Type B pancreatic cell (in vitro differentiated cells): ENCODE results near the gene PTPRT.

- PRO-cap: no peak
Observed at GRCh38 chr20:41174483-41175690, 37.5 kb downstream of the PLCG1 start.

DNA sequence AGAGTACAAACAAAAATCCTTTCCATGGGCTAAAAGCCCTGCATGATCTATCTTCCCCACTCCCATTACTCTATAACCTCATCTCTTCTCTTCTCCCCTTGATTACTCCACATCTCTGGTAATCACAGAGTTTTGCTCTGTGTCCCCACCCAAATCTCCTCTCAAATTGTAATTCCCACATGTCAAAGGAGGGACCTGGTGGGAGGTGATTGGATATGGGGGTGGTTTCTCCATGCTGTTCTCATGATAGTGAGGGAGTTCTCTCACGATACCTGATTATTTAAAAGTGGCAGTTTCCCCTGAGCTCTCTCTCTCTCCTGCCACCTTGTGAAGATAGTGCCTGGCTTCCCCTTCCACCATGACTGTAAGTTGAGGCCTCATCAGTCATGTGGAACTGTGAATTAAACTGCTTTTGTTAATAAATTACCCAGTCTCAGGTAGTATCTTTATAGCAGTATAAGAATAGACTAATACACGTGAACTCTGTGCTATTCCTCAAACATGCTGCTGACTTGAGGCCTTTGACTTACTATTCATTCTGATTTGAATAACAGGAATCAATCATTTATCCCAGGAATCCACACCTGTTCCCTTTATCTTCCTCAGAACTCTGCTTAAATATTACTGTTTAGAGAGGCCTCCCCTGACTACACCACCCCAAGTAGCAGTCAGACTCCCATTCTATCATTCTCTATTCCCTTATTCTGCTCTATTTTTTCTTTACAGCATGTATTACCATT, 30.8 kb downstream of the ZHX3 start:
- PRO-cap: no peak

DNA sequence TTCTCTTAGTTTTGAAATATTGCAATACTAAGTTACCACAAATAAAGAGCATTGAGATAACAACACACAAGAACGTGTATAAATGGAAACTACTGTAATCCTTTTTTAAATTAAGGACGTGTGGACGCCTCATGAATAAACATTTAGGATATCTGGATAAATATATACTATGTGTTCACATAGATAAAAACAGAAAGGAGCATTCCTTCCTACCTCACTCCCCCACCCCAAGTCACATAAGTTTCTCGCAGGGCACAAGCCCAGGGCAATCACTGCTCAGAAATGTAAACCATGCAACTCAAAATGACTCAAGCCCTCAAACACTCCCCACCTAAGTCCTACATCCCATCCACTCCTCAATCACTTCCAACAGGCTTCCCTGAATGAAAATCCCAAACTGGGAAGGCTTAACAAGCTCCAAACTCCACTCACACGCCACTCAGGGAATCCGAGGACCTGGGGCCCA, 1.1 kb downstream of the ZHX3 start:
- PRO-cap: no peak

- PRO-cap: no peak
Observed at GRCh38 chr20:41420698-41421555, 54.3 kb upstream of the EMILIN3 start.

- PRO-cap: no peak
Observed at GRCh38 chr20:43189789-43190323, at the start of gene PTPRT. Gene PTPRT (minus strand): TSS chr20:43189906.

DNA sequence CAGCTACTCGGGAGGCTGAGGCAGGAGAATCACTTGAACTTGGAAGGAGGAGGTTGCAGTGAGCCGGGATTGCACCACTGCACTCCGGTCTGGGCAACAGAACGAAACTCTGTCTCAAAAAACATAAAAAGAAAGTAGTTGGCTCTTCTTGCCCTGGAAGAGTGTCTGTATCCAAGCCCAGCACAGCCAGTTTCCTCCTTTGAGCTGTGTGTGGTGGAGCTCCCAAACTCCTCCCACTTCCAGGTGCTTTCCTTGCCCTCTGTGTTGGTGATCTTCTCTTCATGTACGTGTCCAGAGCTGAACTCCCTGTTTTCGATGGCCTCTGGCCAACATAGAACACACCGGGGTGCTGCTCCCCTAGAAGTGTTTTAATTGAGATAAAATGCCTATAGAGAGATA, 16.7 kb upstream of the SGK2 start:
- PRO-cap: no peak

DNA sequence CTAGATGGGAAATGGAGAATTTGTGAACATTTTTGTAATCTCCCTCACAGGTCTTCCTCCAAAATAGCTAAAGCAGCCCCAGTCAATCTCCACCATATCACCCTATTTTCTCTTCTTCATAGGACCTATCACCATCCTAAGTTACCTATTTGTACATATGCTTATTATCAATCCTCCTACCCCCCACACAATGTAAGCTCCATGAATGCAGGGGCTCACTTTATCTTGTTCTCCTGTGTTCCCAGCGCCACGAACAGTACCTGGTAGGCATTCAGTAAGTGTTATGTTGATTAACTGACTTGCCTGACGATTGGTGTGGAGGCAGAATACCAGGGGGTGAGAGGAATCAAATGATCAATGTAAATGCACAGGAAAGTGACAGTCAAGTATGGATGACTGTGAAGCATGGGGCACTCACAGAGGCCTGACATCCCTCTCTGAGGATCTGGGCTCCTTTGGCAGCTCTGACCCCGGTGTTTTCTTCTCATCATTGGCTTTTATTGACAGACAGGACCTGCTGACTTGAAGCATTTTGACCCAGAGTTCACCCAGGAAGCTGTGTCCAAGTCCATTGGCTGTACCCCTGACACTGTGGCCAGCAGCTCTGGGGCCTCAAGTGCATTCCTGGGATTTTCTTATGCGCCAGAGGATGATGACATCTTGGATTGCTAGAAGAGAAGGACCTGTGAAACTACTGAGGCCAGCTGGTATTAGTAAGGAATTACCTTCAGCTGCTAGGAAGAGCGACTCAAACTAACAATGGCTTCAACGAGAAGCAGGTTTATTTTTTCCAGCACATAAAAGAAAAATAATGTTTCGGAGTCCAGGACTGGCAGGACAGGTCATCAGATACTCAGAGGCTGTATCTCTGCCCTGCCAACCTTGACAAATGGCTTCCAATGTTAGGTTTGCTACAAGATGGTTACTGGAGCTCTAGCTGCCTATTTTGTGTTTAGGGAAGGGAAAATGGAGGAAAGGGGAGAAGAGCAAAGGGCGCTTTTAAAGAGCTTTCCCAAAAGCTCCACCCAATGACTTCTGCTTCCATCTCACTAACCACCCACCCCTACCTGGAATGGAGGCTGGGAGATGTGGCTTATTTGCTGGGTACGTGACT, 6.0 kb upstream of the IFT52 start:
- PRO-cap: no peak

GRCh38 chr20:44019930-44020403, 105.3 kb downstream of the TOX2 start:
- PRO-cap: no peak

- PRO-cap: no peak
Observed at GRCh38 chr20:44075214-44075556, 111.8 kb downstream of the JPH2 start.

GRCh38 chr20:44153447-44154114, 33.4 kb downstream of the JPH2 start:
- PRO-cap: no peak

- PRO-cap: no peak
Observed at GRCh38 chr20:44406510-44407174, 51.1 kb downstream of the HNF4A start.

DNA sequence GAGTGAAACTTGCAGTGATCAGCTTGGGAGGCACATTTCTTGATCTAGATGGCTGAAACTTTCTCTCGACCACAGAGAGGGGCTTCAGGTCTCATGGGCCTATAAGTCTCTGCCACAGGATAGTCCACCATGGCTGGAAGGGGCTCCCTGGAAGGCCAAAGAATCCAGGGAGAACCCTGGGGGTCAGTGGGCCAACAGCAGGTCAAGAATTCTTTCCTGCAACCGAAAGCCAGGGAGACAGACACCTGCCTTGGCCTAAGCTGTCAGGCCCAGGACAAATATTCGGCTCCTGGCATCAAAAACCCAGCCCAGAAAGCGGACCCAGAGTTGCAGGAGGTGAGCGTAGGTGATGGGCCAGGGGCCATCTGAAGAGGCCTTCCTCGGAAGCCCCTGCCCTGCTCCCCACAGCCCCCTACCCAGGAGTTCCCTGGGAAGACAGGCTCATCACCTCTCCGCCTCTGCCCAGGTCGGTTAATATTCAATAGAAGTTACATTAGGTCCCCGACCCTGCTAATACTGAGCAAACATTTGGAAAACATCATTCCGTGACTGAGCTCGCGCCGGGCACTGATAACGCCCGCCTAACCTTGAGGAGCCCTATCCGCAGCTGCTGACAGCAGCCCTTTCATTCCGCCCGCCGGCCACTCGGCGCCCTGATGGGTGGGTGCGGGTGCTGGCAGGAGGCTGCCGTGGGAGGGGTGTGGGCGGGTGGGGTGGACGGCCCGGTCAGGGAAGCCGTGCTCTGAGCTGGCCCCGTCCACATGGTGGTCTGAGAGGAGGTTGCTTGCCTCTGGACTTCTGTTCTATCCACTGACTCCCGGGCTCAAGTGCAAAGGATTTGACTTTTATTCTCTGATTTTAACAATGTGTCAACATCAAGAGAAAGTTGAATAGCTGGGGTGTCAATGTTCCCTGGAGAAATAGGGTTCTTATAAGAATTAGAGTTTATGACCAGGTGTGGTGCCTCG, 55.6 kb downstream of the HNF4A start:
- PRO-cap: no peak

- PRO-cap: no peak
Observed at GRCh38 chr20:44421685-44422726, 53.7 kb upstream of the TTPAL start.

DNA sequence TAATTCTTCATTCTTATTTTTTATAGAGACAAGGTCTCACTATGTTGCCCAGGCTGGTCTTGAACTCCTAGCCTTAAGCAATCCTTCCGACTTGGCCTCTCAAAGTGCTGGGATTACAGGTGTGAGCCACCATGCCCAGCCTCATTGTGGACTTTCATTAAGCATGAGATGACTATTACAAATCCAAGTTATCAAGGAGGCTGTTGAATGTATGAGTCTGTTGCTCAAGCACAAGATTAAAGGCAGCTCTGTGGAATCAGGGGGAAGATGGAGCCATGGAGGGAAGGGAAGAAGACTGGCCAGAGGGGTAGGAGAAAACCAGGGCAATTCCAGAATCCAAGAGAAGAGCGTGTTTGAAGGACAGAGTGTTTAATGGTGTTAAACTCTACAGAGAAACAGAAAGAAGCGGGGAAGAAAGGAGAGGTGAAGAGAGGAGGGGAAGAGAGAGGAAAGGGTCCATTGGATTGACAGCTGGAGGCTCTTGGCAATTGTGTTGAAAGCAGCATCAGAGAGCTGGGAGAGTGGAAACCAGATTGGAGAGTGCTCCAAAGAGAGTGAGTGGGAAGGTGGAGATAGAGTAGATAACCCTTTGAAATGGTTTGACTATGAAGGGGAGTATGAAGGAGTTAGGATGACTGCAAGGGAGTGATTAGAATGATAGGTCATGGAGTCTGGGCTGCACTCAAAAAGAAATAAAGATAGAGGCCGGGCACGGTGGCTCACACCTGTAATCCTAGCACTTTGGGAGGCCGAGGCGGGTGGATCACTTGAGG, 49.7 kb upstream of the TTPAL start:
- PRO-cap: no peak

- PRO-cap: no peak
Observed at GRCh38 chr20:44430129-44430987, 45.3 kb upstream of the TTPAL start.

- PRO-cap: no peak
Observed at GRCh38 chr20:44430988-44431331, 44.7 kb upstream of the TTPAL start.

- PRO-cap: no peak
Observed at GRCh38 chr20:44479690-44480810, 4.4 kb downstream of the TTPAL start.

DNA sequence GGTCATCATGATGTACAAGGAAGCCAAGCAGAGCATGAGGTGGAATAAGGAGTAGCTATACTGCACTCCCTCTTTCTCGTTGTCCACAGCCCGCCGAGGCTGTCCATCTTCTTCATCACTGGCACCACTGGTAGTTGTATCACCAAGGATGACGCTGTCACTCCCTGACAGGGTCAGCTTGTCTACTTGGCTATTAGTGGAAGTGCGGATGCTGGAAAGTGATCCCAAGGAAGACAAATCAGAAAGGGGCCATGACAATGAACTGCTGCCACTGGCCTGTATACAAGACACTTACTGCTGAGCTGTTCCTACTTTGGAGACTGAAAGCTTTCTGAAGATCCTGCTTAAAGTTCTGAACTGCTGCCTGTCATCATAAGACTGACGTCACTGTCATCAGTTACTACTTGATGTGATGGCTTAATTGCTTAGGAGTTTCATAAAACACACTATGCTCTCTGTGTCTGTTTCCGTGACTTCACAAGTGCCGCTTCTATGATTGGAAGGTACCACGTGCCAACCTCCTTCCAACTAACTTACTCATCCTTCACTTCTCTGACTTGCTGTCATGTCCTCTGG, 20.7 kb downstream of the SERINC3 start:
- PRO-cap: no peak

DNA sequence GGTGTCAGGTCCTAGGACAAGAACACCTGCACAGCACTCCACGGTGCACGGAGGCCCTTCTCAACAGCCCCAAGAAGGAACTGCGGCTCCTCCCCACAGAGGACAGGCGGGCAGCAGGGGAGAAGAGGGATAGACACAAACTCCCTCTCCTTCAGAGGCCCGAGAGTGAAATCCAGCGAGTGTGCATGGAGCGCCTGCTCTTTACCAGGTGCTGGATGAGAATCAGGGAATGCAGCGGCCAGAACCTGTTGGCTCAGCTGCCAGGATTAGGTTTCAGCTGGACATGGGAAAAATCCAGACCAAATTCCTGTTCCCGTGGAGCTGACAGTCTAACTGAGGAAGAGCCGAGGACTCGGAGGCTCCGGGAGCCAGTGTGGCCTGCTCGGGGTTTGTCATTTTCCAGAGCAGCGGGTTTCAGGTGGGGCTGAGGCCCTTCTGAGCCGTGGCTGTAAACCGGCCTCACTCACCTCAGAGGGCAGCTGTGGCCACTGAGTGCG, 27.1 kb downstream of the PKIG start:
- PRO-cap: no peak

GRCh38 chr20:44618465-44618998, 33.0 kb downstream of the ADA start:
- PRO-cap: no peak